Caco-2 (cell line): ENCODE data around the gene CYP20A1.

DNA sequence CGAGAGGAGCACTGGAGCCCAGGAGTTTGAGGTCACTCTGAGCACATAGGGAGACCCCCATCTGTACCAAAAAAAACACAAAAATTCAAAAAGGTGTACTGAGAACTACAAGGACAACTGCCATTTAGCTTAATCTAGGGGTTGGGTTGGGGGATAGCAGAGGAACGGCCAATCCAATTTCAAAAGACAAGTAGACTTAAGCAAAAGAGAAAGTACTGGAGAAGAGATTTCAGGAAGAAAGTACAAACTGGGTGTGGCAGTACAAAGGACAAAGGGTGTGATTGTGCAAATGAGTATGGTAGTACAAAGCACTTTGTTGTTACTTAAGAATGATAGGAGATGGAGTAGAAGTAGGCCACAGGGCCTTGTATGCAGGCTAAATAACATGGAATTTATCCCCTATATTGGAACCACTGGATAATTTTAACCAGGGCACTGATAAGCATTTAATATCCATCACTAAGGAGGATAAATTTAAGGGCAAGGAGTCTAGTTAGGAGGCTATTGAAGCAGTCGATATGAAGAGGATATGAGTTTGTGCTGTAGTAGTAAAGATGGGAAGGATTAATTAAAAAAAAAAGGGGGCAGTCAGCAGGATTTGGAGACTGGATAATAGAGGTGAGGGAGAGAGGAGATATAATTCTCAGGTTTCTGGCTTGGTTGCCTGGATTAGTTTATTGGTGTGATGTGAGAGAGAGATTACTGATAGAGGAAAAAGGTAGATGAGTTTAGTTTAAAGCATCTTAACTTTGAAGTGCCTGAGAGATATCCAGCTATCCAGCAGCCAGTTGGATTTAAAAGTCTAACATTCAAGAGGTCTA lies 4.8 kb upstream of the ORC2 start:
- PRO-cap: no peak
- RRBS: no CpG with 5 or more reads among the region's 3 CpGs

DNA sequence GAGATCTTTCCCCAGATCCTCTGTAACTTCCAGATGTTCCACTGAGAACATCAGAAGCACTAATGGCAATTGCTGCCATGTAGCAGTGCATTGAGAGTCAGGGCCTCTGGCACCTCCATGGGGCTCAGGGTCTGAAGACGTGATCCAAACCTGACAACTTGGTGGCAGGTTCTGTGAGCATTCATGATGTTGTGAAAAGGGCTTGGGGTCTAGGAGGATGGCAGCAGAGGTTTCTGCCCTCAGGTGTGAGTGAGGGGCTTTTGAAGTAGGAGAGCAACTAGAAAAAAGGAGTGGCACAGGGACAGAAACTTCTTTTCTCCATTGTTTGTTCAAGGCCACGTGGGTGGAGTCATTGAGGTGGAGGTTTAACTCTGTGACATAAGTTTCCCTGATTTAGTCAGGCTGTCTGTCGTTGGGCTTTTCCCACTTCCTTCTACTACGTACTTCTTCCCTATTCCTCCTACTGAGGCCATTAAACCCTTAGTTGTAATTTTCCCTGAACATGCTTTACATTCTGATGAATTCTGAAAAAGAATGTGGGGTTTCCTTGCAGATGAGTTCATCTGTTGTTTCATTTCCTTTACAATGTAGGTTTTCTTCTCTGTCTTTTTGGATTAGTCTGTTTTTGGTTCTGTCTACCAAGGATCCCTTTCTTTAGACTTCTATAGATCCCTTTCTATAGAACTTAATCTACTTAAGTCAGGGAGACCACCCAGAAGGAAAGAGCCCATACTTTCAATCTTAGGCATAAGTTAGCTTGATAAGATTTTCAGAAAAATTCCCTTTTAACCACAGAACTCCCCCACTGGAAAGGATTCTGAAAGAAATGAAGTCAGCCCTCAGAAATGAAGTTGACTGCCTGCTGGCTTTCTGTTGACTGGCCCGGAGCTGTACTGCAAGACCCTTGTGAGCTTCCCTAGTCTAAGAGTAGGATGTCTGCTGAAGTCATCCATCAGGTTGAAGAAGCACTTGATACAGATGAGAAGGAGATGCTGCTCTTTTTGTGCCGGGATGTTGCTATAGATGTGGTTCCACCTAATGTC lies 13.3 kb downstream of the CFLAR start:
- PRO-cap: no peak
- RRBS: no CpG with 5 or more reads among the region's 6 CpGs

- PRO-cap: no peak
- RRBS: no CpG with 5 or more reads among the region's 9 CpGs
Measured at GRCh38 chr2:201133444-201133846, 17.5 kb downstream of the CFLAR start.

GRCh38 chr2:201159817-201160087 lies 23.2 kb upstream of the CASP10 start:
- PRO-cap: no peak

DNA sequence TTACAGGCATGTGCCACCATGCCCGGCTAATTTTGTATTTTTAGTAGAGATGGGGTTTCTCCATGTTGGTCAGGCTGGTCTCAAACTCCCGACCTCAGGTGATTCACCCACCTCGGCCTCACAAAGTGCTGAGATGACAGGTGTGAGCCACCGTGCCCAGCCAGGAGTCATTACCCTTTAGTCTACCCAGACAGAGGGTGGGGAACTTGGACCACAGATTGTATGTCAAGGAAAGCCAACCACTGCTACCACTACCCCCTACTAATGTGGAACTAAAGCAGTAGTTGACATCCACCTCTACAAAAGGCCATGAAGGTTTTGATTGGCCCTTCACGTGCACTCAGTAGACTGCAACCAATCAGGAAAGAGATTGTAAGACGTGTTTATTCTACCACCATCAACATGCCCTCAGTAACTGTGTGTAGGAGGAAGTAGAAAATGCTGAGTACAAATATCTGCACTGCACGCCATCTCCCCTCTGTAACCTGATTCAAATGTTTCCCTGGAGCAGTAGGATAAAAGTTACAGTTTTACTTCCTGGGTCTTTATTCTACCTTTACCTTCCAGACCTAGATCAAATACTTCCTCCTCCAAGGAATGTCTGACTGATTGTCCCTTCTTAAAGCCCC lies 3.0 kb upstream of the CASP10 start:
- PRO-cap: no peak
- RRBS: no CpG with 5 or more reads among the region's 7 CpGs

DNA sequence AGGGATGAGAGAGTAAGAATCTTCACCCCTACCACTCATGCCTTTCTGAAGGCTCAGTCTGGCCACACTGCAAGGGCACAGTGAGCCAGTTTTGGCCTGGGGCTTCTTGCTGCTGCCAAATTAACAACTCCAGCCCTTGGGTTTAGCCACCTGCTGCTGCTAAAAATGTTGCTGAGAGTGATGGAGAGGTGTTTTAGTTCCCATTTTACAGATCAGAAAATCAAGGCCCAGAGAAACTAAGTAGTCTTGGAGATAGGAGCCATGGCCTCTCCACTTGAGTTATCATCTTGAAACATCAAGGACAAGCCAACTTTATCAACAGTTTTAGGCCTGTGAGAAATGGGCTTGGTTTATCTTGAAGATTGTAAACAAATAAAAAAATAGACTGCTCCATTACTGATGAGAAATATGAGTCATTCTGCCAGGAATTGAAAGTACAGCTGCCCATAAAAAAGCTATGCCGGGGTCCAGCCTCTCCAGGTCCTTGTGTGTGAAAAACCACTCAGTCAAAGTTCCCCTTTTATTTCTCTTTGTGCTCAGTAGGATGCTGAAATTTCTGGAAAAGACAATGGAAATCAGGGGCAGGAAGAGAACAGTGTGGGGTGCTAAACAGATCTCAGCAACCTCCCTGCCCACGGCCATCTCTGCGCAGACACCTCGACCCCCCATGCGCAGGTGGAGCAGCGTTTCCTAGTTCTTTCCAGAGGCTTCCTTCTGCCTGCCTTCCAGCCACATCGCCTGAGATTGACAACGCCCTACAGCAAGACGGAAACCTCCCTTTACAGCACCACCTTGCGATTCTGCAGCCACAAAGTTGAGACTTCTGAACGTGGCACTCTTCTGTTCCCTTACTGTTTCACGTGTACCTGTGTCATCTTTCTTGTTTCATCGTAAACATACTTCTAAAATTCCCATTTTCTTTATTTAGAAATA lies 31.7 kb upstream of the CASP8 start:
- PRO-cap: no peak
- RRBS: no CpG with 5 or more reads among the region's 13 CpGs

DNA sequence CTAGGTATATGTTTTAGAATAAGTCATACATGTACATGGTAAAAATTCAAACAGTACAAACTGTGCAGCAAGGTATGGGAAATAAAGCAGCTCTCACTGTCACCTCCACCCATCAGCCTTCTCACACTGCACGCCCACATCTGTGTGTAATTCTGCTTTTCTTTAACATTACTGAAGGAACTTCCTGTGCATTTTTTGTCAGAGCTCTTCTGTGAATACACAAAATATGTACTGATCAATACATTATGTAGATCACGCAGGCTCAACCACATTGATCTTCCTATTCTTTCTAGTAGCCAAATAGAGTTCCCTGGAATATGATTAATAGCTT lies 3.5 kb downstream of the CASP8 start:
- PRO-cap: no peak
- RRBS: no CpG with 5 or more reads among the region's 2 CpGs

GRCh38 chr2:201403270-201403469 lies 46.0 kb upstream of the FLACC1 start:
- PRO-cap: no peak
- RRBS: no CpG with 5 or more reads among the region's 2 CpGs

- PRO-cap: no peak
- RRBS: no CpG with 5 or more reads among the region's 13 CpGs
Measured at GRCh38 chr2:201643798-201644692, 742 bp upstream of the TMEM237 start.

GRCh38 chr2:201726430-201726867 lies 28.0 kb upstream of the MPP4 start:
- PRO-cap: no peak
- RRBS: no CpG with 5 or more reads among the region's 7 CpGs

- PRO-cap: bidirectional peak, plus-strand start at chr2:201996863, minus-strand start at chr2:201996659
- RRBS: no CpG with 5 or more reads among the region's 5 CpGs
Measured at GRCh38 chr2:201996609-201996971, 37.1 kb upstream of the FZD7 start.

GRCh38 chr2:202161397-202161918 lies 76.9 kb downstream of the SUMO1 start:
- PRO-cap: no peak
- RRBS: no CpG with 5 or more reads among the region's 6 CpGs

- PRO-cap: no peak
- RRBS: no CpG with 5 or more reads among the region's 4 CpGs
Measured at GRCh38 chr2:202276333-202276611, 10.7 kb downstream of the NOP58 start.

- PRO-cap: no peak
- RRBS: no CpG with 5 or more reads among the region's 12 CpGs
Measured at GRCh38 chr2:202280651-202281264, 15.2 kb downstream of the NOP58 start.

DNA sequence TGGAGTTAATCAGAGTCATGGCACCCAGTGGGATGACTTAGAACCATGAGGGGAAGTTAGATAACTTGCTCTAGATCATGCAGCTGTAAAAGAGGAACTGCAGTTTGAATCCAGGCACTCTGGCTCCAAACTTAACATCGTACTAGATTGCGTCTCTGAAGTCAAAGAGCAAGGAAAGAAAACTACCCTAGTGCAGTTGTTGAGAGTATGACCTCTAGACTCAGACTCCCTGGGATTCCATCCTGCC lies 26.3 kb upstream of the FAM117B start:
- PRO-cap: no peak
- RRBS: no CpG with 5 or more reads among the region's 2 CpGs

GRCh38 chr2:202726130-202726416 lies 91.3 kb downstream of the FAM117B start:
- PRO-cap: no peak
- RRBS: no CpG with 5 or more reads among the region's 3 CpGs

GRCh38 chr2:203105844-203106200 lies 91.1 kb downstream of the NBEAL1 start:
- PRO-cap: no peak

GRCh38 chr2:203238431-203239461 lies at the start of gene CYP20A1:
TSS of gene CYP20A1 (plus strand) at chr2:203239018.
- PRO-cap: bidirectional peak, plus-strand start at chr2:203238586, minus-strand start at chr2:203238585; bidirectional peak, plus-strand start at chr2:203239018, minus-strand start at chr2:203239237
- RRBS: 2% methylated on average over 43 of the region's 94 CpGs

- PRO-cap: unidirectional peak, plus-strand start at chr2:203533509
- RRBS: no CpG with 5 or more reads among the region's 6 CpGs
Measured at GRCh38 chr2:203533089-203533687, 1.9 kb downstream of the RAPH1 start.

DNA sequence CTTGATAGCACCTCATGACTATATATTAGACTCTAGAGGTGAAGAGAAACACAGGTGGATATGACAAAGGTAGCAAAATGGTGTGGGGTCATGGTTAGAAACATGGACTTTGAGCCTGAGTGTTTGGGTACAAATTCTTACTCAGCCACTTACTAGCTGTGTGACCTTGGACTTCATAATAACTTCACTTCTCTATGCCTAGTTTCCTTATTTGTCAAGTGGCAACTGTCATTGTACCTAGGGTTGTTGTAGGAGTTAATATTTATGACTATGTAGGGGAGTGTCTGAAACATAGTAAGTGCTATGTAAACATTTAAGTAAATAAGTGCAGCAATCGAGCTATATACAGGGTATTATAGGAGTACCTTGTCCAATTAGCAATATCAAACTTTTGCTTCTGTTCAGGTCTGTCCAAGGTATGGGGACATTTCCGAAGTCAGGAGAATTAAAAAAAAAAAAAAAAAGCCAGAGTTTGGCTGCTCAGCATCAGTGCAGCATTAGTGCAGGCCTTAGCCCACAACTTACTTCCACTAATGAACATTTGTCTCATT lies 49.7 kb upstream of the RAPH1 start:
- PRO-cap: no peak
- RRBS: no CpG with 5 or more reads among the region's 2 CpGs